NALM6 (cell line): ENCODE measurements around a stretch of chr17.

DNA sequence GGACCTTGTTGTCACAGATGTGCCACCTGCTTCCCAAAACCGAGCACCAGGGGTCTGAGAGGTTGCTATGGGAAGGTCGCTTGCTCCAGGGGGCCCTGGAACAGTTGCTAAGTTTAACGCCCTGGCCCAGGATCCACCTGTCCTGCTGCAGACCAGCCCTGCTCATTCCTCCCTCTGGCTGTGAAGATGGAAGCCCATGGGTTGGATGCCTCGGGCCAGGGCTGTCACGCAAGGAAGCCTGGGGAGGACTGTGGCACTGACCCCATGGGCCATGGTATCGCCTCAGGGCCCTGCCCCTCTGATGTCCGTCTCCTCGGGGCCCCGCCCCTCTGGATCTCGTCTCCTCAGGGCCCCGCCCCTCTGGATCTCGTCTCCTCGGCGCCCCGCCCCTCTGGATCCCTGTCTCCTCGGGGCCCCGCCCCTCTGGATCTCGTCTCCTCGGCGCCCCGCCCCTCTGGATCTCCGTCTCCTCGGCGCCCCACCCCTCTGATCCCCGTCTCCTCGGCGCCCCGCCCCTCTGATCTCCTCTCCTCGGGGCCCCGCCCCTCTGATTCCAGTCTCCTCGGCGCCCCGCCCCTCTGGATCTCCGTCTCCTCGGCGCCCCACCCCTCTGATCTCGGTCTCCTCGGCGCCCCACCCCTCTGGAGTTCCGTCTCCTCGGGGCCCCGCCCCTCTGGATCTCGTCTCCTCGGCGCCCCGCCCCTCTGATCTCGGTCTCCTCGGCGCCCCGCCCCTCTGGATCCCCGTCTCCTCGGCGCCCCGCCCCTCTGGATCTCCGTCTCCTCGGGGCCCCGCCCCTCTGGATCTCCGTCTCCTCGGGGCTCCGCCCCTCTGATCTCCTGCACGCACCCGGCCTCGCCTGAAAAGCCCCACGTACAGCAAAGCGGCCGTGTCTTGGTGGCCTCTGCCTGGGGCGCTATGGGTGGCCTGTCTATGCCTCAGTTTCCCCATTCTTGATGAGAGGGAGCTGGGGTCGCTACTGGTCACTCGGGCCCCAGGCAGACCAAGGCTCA is 24.0 kb downstream of the METRNL start:
- PRO-cap, result no peak

DNA sequence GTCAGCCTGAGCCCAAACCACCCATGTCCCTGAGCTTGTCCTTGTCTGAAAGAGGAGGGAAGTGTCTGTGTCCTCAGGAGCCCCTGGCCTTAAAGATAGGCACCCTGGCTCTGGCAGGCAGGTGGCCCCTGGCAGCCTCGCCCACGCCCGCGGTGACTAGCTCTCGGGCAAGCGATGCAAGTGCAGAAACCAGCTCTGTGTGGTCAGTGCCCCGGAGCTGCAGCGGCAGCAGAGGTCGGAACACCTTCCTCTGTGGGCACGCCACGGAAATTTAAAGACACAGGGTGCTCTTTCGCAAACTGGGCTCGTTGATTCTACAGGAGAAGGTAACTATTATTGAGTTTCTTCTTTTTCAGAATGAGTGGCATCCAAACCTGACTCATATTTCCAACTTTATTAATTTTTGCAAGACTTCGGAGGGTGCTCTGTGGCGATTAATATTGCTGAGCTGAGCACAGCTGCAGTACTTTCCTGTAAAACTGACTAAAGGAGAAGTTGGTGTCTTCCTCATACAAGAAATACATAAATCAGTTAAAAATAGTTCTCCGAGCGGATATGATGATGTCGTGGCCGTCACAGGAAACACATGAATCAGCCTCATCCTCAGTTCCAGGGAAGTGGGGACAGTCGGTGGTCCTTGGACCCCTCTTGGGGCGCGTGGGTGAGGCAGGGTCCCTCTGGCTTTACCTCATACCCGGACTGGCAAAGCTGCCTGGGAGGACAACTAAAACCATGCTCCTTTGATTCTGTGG is 120.2 kb downstream of the METRNL start:
- PRO-cap, result bidirectional peak, plus-strand start at position 603 of the sequence, minus-strand start at position 481 of the sequence